Hepatocyte (in vitro differentiated cells and primary cell): ENCODE measurements around a stretch of chr16.

GRCh38 chr16:22816013-22816269 lies 2.0 kb downstream of the HS3ST2 start:
- RAMPAGE, long total RNA = no peak
- RRBS = no CpG with 5 or more reads among the region's 4 CpGs

GRCh38 chr16:23104364-23104565 lies 45.0 kb downstream of the USP31 start:
- RAMPAGE, long total RNA = no peak
- RRBS = no CpG with 5 or more reads among the region's 2 CpGs

DNA sequence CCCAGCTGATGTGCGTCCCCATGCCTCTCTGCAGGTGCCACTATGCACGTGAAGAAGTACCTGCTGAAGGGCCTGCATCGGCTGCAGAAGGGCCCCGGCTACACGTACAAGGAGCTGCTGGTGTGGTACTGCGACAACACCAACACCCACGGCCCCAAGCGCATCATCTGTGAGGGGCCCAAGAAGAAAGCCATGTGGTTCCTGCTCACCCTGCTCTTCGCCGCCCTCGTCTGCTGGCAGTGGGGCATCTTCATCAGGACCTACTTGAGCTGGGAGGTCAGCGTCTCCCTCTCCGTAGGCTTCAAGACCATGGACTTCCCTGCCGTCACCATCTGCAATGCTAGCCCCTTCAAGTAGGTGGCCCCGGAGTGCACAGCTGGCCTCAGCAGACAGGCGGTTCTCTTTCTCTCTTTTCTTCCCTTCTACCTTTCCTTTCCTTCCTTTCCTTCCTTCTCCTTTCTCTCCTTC lies 46.5 kb downstream of the SCNN1B start:
- RAMPAGE, long total RNA = no peak
- RRBS = no CpG with 5 or more reads among the region's 16 CpGs

- RAMPAGE, long total RNA = no peak
- RRBS = no CpG with 5 or more reads among the region's 14 CpGs
Measured at GRCh38 chr16:23384791-23385350, 68.1 kb downstream of the COG7 start.

DNA sequence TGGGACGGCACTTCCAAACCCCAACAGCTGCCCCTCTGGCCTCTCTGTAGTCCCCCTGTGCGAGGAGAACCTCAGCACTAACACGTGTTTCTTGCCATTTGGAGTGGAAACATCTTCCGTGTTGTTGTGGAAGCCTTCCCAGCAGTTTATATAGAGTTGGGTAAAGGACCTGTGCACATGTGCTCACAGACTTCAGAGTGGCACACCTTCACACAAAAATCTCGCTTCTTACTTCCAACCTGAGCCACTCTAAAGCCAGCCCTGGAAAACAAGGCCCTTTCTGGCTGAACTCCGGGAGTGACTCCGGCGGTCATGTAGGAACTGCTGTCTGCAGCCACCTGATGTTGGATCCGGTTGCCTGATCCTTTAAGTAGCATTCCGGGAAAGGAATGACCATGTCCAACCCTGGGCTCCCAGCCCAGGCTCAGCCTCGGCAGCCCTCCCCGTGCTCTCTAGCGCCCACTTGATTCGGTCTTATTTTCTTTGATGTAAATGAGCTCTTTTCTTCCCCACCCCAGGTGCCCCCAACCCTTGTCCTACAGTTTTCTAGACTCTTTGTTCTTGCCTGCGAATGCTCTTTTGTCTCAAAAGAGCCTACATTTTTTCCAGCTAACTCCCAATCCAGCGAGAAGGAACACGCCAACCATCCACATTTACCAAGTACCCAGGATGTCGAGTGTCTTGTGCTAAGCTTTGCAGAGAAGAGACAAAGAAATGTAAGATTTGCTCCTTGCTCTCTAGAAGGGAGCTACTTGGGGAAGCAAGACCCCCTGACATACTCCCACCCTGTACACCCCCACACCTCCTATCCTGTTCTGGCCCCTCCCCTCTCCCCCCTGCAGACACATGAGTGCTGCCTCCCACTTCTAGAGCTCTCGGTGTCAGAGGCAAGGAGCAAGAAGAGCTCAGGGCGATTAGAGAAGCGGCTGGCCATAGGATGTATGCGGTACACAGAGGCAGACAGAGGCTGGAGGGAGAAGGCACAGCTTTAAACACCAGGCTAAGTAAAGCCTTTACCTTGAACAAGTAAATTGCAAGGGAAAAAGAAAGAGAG lies 53.9 kb downstream of the COG7 start:
- RAMPAGE, long total RNA = no peak
- RRBS = 88% methylated on average over 1 of the region's 22 CpGs

GRCh38 chr16:23482419-23483462 lies 27.6 kb downstream of the GGA2 start:
- RAMPAGE, long total RNA = no peak
- RRBS = no CpG with 5 or more reads among the region's 21 CpGs

DNA sequence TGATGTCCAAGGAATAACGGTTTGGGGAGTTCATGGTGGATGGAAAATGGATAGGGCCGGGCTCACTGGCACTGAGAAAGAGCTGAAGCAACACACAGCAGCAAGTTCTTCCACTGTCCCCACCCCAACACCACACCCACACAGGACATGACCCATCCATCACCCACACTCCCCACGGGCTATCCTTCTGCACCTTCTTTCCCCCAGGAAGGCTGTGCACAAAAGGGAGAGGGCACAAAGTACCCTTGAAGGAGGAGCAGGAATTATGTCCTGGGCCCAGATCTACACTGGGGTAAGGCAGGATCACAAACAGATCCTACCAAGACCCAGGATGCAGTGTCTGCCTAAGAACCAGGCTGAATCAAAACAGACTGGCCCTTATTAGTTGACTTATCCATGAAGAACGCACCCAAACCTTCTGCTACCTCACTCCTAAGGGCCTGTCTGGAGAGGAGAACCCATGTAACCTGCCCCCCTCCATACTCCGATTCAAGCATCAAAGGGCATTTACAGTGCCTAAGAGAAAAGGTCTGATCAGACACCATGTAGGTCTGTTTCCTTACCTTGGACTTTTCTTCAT lies 22.2 kb downstream of the GGA2 start:
- RAMPAGE, long total RNA = no peak
- RRBS = no CpG with 5 or more reads among the region's 5 CpGs

DNA sequence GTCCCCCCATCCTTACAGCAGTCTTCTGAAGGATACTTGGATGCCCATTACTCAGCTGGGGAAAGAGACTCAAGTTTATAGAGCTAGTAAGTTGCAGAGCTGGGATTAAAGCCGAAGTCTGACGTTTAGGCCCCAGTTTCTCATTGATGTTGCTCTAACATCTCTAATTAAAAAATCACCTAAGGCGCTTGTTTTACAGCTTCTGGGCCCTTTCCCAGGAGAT lies 758 bp downstream of the UBFD1 start:
- RAMPAGE, long total RNA = no peak
- RRBS = no CpG with 5 or more reads among the region's 3 CpGs

DNA sequence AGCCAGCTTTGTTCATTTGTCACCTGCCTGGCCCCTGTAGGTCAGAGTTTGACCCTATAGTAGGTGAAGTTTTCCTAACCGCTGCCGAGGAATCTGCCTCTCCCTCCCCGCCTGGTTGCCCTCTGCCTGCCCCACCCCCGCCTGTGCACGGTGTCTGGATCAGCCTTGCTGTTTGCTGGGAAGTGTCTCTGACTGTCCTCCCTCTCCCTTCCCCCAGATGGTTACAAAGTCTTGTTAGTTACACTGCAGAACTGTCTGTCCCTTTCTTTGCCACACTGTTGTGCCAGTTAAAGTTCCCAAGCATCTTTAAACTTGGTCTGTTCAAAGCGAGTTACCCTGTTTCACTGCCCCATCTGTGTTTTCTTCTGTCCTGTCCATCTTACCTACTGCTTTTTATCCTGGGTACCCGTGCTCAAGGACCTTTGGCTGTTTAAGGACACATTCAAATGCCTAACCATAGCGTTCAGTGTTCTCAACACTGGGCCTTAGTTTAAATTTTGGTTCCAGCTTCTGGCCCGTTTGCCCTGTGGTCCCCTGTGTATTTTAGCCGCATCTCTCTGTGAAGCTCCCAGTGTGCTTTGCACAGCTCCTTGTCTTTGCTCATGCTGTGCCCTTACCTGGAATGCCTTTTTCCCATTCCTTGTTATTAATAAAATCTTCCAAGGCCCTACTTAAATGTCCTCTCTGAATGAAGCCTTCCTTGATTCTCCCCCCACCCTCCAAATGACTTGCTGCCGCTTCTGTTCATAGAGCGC lies 5.9 kb downstream of the UBFD1 start:
- RAMPAGE, long total RNA = no peak
- RRBS = no CpG with 5 or more reads among the region's 12 CpGs

- RAMPAGE, long total RNA = no peak
- RRBS = no CpG with 5 or more reads among the region's 6 CpGs
Measured at GRCh38 chr16:23573801-23574365, 16.4 kb downstream of the UBFD1 start.

- RAMPAGE, long total RNA = no peak
- RRBS = 76% methylated on average over 4 of the region's 10 CpGs
Measured at GRCh38 chr16:23679638-23680053, 957 bp downstream of the PLK1 start.

GRCh38 chr16:24035193-24035838 lies 199.5 kb downstream of the PRKCB start:
- RAMPAGE, long total RNA = no peak
- RRBS = no CpG with 5 or more reads among the region's 17 CpGs

DNA sequence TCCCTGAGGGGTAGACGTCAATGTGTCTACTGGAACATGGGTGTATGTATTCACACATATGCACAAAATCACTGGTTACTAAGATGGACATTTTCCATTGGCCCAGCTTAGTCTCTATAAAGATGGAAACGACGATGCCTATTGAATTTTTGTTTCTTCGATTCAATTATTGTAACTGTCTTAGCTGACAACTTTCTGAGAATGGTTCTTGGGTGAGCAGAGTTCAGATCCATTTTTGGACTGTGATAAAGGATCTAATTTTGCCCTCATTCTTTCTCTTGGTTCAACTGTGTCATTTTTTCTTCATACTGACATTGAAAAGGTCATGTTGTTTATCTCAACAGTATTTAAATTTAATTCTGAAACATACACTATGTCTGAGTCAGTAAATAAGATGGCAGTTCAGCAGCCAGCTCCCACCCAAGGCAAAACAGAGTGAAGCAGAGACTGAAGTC lies 64.8 kb upstream of the CACNG3 start:
- RAMPAGE, long total RNA = no peak
- RRBS = no CpG with 5 or more reads among the region's 4 CpGs

- RAMPAGE, long total RNA = no peak
- RRBS = no CpG with 5 or more reads among the region's 10 CpGs
Measured at GRCh38 chr16:24255310-24255687, 836 bp upstream of the CACNG3 start.

GRCh38 chr16:24538677-24539480 lies 487 bp upstream of the RBBP6 start:
- RAMPAGE, long total RNA = no peak
- RRBS = 1% methylated on average over 4 of the region's 29 CpGs

GRCh38 chr16:24541616-24542099 lies 2.3 kb downstream of the RBBP6 start:
- RAMPAGE, long total RNA = no peak
- RRBS = no CpG with 5 or more reads among the region's 2 CpGs

GRCh38 chr16:24731634-24732591 lies 2.5 kb downstream of the TNRC6A start:
- RAMPAGE, long total RNA = no peak
- RRBS = no CpG with 5 or more reads among the region's 9 CpGs

GRCh38 chr16:24737499-24737904 lies 8.1 kb downstream of the TNRC6A start:
- RAMPAGE, long total RNA = no peak
- RRBS = no CpG with 5 or more reads among the region's 3 CpGs

GRCh38 chr16:24790776-24791267 lies 54.9 kb upstream of the SLC5A11 start:
- RAMPAGE, long total RNA = no peak
- RRBS = no CpG with 5 or more reads among the region's 4 CpGs

GRCh38 chr16:24958020-24959196 lies 56.8 kb downstream of the ARHGAP17 start:
- RAMPAGE, long total RNA = no peak
- RRBS = no CpG with 5 or more reads among the region's 16 CpGs